Islet of Langerhans (tissue), 1 donor: ENCODE measurements around a stretch of chr1.

DNA sequence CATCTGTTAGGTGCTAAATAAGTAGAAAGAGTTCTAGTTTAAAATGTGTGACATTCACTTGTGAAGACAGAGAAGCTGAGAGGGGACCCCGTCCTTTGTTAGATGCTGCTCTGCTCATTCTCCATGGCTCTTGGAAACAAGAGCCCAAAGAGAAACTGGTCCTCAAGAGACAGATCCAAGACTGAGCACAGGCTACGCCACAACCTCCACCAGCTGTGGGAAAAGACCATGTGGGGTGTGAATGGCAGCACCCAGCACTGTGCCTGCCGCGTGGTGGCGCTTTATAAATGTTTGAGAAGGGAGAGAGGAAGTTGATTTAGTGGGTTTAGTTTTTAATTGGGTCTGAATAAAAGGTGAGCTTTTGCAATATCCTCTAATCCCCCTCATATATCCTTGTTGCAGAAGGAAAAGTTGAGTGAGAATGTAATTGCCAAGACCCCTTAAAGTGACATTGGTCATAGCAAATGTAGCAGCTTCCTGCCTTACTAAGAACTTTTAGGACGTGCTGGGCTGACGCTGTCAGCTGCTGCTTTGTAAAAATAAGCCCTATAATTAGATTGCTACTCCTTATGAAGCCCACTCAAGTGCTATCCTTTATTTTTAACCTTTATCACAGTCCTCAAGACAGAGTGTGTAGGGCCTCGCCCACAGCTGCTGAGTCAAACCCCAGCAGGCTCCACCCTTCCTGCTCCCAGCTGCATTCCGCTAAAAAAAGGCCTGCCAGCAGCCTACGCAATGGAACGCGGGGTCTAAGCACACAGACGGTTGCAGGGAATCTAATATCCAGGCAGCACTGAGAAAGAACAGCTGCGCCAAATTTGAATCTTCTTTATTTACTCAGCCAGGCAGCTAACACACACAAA lies 47.5 kb upstream of the PRDX6 start:
- RRBS: no CpG with 5 or more reads among the region's 14 CpGs

DNA sequence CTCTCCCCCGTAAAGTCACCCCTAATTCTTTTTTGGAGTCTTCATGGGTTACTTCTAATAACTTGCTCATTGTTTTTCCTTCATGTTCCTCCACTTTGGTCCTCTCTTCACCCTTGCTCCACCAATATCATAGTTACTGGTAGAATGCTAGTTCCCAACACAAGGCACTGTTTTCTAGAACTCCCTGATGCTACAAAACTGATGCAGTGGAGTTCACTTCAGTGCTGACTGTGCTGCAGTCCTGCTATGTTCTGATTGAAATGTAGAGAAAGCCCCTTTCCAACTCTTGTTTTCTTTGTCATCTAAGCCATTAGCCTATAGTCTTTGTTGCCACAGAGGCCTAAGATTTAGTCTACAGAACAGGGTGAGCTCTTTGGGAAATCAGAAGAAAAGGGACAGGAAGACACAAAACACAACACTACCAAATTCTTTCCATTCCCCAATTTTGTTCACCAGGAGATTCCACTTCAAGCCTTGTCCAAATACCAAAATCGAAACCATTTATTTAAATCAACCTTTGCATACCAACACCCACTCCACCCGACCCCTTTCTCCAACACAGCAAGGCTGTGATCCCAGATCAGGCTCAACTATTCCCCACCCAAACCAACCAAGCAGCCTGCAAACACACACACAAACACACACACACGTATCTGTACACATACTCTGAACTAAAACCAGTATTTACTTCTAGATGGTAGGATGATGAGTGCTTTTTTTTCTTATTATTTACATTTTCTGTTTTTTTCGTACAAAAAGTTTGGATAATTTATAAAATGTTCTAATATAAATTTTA lies 33.3 kb upstream of the PRDX6 start:
- RRBS: no CpG with 5 or more reads among the region's 5 CpGs

DNA sequence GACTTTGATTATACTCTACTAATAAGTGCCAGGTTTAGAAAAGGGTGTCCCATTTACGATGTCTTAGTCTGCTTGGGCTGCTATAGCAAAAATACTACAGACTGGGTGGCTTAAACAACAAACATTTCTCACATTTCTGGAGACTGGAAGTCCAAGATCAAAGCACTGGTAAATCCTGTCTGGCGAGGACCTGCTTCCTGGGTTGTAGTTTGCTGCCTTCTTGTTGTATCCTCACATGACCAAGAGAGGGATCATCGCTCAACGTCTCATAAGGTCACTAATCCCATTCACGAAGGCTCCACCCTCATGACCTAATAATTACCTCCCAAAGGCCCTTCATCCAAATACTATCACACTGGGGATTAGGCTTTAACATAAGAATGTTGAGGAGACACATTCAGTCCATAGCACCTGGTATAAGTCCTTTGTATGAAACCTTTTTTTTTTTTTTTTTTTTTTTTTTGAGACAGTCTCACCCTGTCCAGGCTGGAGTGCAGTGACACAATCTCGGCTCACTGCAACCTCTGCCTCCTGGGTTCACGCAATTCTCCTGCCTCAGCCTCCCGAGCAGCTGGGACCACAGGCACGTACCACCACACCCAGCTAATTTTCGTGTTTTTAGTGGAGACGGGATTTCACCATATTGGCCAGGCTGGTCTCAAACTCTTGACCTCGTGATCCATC lies 12.2 kb downstream of the PRDX6 start:
- RRBS: no CpG with 5 or more reads among the region's 12 CpGs

GRCh38 chr1:173490772-173491636 lies 13.9 kb downstream of the PRDX6 start:
- RRBS: no CpG with 5 or more reads among the region's 5 CpGs

DNA sequence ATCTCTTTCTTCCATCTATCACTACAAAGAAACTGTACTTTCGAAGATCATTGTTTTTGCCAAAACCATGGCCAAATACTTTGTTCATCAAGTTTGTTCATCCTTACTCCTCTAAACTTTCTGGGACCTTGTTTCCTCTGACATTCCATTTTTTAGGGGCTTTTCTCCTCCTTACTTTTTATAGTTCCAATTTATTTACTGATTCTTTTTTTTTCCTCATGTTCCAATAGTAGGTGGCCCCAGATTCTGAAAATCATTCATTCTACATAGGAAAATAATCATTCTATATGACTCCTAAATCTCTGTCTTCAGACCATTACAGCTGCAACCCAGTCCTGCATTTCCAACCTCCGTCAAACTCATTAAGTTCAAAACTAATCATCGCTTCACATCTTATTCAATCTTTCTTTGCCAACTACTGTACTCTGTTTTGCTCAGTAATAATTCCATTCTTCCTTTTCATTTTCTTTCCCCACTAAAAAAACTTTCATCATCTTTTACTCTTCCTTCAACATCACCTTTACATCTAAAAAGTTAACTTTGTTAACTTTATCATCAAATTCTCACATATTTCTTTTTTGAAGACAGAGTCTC lies 2.2 kb upstream of the DARS2 start:
- RRBS: no CpG with 5 or more reads among the region's 3 CpGs

DNA sequence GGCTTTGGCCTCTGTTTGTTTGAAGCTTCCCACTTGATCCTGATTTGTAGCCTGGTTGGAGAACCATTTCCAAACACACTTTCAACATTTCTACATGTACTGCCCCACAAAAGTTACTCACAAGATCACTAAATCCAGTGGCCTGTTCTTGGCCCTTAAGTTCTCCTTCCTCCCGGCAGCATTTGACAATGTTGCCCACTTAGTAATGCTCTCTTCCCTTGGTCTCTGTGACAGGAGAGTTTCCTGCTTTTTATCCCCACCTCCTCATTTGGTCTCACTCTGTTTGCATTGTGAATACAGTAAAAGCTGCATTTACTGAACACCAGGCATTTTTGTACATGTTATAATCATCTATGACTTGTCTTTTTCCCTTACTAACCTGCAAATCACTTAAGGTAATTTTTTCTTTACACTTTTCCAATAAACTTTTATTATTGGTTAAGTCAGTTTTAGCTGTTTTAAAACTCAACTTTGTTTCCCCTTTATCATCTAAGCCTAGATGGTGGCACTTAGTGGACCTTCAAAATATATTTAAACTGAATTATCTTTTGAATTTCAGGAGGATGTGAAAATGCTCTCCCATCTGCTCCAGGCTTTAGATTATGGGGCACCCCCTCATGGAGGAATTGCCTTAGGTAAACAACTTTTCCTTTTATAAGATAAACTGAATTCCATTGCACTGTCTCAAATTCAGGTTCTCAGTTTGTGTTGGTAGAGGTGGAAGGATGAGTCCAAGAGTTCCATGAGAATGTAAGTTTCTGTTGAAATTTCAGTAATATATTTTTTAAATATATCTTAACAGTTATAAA lies 11.9 kb upstream of the ZBTB37 start:
- RRBS: no CpG with 5 or more reads among the region's 1 CpG

- RRBS: no CpG with 5 or more reads among the region's 6 CpGs
Measured at GRCh38 chr1:173856942-173858153, 10.8 kb upstream of the ZBTB37 start.

- RRBS: 75% methylated on average over 2 of the region's 16 CpGs
Measured at GRCh38 chr1:173870259-173871140, 2.3 kb downstream of the ZBTB37 start.

DNA sequence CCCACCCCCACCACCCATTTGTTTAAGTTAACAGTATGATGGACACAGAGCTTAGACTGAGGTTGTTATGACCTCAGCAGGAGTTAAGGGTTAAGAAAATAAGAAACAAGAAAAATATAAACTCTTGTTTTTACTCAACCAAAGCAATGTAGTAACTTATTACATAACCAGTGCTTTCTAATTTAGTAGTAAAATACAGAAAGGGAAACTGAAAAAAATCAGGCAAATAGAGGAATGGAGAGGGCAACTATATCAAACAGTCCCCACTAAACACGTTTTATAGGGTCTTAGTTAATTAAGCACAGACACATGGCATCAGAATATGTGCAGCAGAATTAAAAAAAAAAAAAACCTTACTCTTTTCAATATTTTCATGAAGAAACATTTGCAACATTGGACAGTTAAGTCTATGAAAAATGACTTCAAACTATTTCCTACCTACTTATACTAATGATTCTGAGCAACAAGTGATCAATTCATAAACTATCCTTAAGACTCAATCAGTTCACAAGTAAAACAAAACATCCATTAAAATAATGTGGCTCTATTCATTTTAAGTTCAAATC lies 20.1 kb upstream of the SERPINC1 start:
- RRBS: no CpG with 5 or more reads among the region's 1 CpG

GRCh38 chr1:173961611-173962229 lies 44.6 kb upstream of the SERPINC1 start:
- RRBS: no CpG with 5 or more reads among the region's 11 CpGs

DNA sequence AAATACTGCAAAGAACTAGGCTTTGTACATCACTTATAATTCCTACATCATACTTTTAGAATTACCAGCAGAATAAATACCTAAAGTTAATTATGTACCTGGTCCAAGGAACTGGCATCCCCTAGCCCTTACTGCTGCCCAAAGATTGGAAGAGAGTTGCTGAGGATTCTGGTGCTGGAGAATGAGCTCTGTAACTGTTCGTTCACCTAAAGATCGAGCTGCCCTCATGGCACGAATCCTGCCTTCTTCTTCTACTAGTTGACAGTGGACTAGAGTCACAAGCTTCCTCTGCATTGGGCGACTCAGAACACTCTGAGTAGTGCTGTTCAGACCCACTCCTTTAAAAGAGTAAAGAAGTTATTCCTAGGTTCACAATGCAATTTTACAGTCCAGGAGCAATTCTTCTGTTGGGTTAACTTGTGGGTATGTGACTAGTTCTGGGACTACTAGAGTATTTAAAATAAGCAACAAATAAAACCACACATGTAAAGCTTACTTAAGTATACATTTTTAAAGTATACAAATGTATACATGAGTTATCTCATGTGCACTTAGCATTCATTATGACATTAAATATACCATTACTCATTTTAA lies 38.7 kb downstream of the RC3H1 start:
- RRBS: no CpG with 5 or more reads among the region's 4 CpGs

DNA sequence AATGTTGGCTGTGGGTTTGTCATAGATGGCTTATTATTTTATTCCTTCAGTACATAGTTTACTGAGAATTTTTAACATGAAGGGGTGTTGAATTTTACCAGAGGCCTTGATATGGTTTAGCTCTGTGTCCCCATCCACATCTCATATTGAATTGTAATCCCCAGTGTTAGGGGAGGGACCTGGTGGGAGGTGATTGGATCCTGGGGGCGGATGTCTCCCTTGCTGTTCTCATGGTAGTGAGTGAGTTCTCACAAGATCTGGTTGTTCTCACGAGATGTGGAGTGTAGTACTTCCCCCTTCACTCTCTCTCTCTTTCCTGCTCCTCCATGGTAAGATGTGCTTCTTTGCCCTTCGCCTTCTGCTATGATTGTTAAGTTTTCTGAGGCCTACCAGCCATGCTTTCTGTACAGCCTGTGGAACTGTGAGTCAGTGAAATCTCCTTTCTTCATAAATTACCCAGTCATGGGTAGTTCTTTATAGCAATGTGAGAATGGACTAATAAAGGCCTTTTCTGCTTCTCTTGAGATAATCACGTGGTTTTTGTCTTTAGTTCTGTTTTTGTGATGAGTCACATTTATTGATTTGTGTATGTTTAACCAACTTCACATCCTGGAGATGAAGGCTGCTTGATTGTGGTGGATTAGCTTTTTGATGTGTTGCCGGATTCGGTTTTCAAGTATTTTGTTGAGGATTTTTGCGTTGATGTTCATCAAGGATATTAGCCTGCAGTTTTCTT lies 45.4 kb downstream of the RABGAP1L start:
- RRBS: no CpG with 5 or more reads among the region's 7 CpGs

DNA sequence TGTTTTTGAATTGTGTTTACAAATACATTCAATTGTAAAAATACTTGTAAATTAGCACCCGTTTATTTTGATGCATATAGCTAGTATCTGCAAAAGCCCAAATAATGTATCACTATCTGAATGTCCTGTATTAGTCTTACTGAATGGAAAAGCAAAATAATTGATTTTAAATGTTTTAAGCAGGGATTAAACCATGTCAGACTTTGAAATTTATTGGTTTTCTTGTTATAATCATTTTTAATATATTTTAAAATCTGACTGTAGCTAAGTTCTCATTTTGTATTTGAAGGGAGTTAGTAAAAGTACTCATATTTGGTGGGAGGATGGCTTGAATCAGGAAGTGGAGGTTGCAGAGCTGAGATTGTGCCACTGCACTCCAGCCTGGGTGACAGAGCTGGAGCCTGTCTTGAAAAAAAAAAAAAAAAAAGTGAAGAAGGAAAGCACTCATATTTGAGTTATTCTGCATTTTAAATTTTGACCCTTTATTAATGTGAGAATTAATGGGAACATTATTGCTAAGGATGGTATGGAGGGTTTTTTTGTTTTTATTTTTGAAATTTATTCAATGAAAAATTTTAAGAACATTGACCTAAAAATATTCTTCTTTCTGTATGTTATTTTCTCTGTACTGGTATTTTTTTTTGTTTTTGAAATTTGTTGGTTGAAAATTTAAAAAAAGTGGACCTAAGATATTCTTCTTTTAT lies 106.0 kb downstream of the RABGAP1L start:
- RRBS: no CpG with 5 or more reads among the region's 1 CpG

DNA sequence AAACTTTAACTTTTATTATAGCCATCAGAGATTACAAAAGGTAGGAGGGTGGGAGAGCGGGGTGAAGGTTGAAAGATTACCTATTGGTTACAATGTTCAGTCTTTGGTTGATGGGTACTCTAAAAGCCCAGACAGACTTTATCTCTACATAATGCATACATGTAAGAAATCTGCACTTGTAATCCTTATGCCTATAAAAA lies 111.0 kb downstream of the RABGAP1L start:
- RRBS: no CpG with 5 or more reads among the region's 1 CpG

DNA sequence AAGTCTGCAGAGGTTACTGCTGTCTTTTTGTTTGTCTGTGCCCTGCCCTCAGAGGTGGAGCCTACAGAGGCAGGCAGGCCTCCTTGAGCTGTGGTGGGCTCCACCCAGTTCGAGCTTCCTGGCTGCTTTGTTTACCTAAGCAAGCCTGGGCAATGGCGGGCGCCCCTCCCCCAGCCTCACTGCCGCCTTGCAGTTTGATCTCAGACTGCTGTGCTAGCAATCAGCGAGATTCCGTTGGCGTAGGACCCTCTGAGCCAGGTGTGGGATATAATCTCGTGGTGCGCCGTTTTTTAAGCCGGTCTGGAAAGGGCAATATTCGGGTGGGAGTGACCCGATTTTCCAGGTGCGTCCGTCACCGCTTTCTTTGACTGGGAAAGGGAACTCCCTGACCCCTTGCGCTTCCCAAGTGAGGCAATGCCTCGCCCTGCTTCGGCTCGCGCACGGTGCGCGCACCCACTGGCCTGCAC lies 64.5 kb upstream of the GPR52 start:
- RRBS: no CpG with 5 or more reads among the region's 24 CpGs

- RRBS: no CpG with 5 or more reads among the region's 5 CpGs
Measured at GRCh38 chr1:174817439-174818327, 182.1 kb upstream of the CACYBP start.

DNA sequence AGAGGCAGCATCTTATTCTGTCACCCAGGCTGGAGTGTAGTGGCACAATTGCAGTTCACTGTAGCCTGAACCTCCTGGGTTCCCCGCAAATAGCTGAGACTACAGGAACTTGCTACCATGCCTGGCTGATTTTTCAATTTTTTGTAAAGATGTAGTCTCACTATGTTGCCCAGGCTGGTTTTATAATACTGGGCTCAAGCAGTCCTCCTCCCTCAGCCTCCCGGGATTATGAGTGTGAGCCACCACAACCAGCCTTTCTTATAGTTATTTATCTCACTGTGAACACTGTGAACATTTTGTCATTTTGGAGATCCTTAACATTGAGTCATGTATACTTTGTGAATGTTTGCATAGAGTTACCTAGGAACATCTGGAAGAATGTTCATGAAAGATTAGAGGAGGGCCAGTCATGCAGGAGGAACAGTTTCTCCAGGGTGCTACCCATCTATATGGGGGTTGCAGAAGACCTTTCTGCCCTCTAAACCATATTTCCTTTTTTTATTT lies 127.1 kb upstream of the CACYBP start:
- RRBS: no CpG with 5 or more reads among the region's 2 CpGs

DNA sequence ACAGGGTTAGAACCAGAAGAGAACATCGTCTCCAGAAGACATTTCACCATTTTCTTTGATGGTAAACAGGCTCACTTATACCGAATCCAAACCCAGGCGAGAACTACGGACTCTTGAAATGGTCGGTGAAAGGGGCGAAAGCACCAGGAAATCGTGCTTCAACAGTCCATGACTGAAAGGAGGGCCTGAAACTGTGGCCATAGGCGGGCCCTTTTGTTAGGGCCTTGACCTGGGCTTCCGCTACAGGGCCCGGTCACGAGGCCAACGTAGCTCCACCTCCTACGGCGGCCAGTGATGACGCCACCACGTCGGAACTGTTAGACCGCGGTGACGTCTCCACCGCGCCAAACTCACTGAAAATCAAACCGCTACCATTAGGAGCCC lies 639 bp upstream of the CACYBP start:
- RRBS: no CpG with 5 or more reads among the region's 23 CpGs